Transverse colon (tissue), 4 donors: ENCODE data around the gene TMEM114.

- PRO-cap: no peak
- RAMPAGE, long total RNA, 4 experiments: start-site peak on the plus strand in 1 of 4 experiments, at chr16:4859876-4859928 at its widest, 5 reads per replicate
Measured at GRCh38 chr16:4859639-4860225, 12.5 kb downstream of the UBN1 start.

DNA sequence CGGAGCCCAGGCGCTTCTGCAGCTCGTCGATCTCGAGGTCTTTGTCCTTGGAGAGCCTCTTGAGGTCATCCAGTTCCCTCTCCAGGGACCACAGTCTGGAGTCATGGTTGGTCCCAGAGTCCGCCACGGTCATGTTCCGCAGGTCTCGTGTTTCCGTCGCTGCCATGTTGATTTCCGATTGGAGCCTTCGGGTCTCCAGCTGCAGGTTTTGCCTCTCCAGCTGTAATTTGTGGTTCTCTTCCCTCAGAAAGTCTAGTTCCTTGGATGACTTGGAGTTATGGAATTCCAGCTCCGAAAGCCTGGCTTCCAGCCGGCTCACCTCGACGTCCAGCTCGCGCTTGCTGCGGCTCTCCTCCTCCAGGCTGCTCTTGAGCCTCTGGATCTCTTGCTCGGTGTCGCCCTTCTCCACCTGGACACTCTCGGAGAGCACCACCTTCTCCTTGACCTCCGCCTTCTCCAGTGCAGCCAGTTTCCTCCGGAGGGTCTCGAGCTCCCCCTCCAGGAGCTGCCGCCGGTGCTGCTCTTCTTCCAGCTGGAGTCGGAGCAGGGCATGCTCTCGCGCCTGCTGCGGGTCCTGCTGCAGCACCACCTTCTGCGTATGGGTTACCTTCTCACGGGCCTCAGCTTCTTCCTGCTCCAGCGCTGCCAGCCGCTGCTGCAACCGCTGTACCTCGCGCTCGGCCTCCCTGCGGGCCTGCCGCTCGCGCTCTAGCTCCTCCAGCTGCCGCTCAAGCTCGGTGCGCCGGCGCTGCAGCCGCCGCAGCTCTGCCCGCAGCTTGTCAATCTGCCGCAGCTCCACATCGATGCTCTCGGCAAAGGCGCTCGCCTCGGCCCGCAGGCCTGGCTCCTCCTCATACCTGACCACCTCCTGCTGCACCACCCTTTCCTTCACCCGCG, 36.7 kb downstream of the UBN1 start:
- PRO-cap: no peak
- RAMPAGE, long total RNA, 4 experiments: start-site peak on the minus strand in 1 of 4 experiments, centred at position 714 of the sequence, 25 reads per replicate

- PRO-cap: unidirectional peak, plus-strand start at chr16:4936483
- RAMPAGE, long total RNA, 4 experiments: no peak in any of the 4 experiments
Measured at GRCh38 chr16:4935984-4936903, 704 bp downstream of the PPL start.

DNA sequence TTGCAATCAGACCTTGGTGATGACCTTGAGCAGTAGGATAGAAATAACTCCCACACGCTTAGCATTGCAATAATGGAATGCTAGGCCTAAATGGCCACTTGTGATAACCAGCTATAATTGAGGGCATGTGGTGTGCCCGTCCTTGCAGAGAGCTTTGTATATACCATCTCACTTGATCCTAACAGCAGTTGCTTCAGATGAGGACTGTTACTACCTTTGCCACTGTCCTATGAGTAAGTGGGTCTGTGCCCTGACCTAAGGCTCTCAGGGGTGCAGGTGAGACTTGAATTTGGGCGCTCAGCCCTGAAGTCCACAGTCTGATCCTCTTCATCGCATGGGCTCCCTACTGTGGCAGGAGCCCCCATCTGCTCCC, 30.8 kb downstream of the NAGPA start:
- PRO-cap: no peak
- RAMPAGE, long total RNA, 4 experiments: no peak in any of the 4 experiments

DNA sequence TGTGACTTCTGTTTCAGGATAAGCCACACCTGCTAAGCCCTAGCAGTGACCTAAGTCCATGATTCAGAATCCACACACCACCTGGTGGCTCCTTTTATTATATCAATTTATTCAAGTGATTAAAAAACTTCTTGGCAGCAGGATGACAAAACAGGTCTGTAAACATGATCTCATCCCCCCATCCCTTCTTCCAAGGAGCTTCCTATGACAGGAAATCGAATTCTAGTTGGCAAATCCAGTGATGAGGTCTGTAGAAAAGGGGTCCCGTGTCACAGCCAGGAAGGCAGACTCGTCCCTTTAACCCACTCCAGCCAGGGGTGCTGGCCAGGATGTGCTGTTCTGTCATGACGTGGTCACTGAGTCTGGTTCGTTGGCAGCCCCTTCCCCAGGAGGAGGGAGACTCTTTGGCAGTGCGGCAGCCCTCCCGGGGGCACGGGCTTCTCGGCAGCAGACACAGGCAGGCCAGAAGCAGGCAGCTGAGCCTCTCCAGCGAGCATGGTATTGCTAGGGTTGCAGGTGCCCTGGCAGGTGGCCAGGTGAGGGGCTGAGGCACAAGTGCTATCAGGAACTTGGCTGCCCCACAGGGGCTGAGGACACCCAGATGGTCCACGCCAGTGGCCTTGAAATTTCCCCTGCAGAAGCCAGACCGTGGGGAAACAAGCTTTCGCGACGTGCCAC, 8.8 kb downstream of the NAGPA start:
- PRO-cap: no peak
- RAMPAGE, long total RNA, 4 experiments: no peak in any of the 4 experiments

DNA sequence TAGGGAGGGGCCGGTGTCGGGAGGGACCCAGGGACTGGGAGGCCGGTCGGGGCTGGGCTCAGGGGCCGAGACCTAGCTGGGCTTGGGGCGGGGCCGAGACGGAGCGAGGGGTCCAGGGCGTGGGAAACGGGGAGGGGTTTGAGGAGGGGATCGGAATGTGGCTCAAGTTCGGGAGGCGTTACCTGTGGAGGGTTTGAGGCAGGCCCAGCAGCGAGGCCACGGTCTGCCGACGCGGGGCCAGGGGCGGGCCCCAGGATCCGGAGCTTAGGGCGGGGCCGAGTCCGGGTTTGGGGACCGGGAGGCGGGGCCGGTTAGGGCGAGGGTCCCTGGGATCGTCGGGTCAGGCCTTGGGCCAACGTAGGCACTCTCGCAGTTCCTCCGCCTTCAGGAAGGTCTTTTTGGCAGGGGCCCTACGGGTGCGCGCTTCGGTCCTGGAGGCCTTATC, 839 bp upstream of the EEF2KMT start:
- PRO-cap: unidirectional peak, plus-strand start at position 185 of the sequence
- RAMPAGE, long total RNA, 4 experiments: no peak in any of the 4 experiments

- PRO-cap: no peak
- RAMPAGE, long total RNA, 4 experiments: no peak in any of the 4 experiments
Measured at GRCh38 chr16:7332592-7332923, 1257.8 kb downstream of the TMEM114 start.

- PRO-cap: no peak
- RAMPAGE, long total RNA, 4 experiments: no peak in any of the 4 experiments
Measured at GRCh38 chr16:8110612-8111405, 479.5 kb downstream of the TMEM114 start.

DNA sequence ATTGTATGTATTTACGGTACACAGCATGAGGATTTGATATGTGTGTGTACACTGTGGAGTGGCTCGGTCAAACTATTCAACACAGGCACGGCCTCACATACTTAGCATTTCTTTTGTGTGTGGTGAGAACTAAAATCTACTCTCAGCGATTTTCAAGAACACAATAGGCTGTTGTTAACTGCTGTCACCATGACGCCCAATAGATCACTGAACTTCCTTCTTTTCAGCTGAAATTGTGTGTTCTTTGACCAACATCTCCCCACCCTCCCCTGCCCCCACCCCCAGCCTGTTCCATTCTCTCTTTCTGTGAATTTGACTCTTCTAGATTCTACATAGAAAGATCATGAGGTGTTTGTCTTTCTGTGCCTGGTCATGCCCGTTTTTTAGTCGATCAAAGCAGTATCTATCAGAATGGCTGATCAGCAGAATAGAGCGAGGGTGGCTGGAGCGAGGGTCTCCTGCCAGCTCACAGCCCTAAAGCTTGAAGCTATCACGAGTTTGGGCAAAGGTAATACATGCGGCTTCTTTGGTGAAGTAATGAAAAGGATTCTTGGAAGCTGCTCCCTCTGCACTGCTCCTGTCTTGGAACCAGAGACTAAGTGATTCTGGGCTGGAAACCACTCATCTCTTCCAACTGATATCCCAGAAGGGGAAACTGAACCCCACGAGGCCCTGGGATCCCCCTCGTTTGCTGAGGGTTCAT, 18.8 kb downstream of the TMEM114 start:
- PRO-cap: no peak
- RAMPAGE, long total RNA, 4 experiments: no peak in any of the 4 experiments

- PRO-cap: no peak
- RAMPAGE, long total RNA, 4 experiments: no peak in any of the 4 experiments
Measured at GRCh38 chr16:8590115-8590668, at the start of gene TMEM114. Gene TMEM114, minus strand, starts transcription at chr16:8590511.

GRCh38 chr16:8627006-8627468, 5.5 kb downstream of the METTL22 start:
- PRO-cap: no peak
- RAMPAGE, long total RNA, 4 experiments: no peak in any of the 4 experiments

GRCh38 chr16:8675172-8675619, 779 bp downstream of the ABAT start:
- PRO-cap: no peak
- RAMPAGE, long total RNA, 4 experiments: no peak in any of the 4 experiments

DNA sequence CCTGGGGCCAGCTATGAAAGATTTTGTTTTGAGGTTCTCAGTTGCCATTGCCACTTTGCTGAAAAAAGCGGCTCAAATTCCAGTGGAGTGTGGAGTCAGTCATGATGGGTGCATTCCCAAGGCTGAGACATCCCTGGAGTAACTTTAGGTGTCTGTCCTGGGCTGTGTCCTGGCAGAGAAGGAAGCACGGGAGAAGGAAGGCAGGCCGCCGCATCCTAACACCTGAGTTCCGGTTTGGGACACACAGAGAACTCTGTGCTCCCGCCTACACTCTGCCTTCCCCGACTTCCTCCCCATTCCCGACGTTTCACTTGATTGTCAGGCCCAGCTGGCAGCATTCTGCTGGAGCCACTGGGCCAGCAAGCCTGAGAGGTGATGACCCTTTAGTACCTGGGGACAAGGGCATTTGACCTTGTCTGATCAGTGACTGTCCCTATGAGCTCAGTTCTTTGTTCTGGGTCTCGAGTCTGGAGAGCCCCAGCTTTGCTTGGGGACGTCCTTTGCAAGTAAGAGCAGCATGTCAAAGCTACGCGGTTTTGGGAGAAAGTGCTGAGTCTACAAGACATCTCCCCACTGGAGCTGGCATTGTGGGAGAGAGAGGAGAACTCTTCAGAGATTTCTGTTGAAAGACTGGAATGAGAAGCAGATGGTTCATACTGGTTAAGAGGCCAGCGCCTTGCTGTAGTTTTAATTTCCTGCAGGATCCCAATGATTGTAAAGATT, 20.4 kb downstream of the ABAT start:
- PRO-cap: no peak
- RAMPAGE, long total RNA, 4 experiments: no peak in any of the 4 experiments

- PRO-cap: no peak
- RAMPAGE, long total RNA, 4 experiments: no peak in any of the 4 experiments
Measured at GRCh38 chr16:8836045-8836628, 32.7 kb downstream of the CARHSP1 start.

DNA sequence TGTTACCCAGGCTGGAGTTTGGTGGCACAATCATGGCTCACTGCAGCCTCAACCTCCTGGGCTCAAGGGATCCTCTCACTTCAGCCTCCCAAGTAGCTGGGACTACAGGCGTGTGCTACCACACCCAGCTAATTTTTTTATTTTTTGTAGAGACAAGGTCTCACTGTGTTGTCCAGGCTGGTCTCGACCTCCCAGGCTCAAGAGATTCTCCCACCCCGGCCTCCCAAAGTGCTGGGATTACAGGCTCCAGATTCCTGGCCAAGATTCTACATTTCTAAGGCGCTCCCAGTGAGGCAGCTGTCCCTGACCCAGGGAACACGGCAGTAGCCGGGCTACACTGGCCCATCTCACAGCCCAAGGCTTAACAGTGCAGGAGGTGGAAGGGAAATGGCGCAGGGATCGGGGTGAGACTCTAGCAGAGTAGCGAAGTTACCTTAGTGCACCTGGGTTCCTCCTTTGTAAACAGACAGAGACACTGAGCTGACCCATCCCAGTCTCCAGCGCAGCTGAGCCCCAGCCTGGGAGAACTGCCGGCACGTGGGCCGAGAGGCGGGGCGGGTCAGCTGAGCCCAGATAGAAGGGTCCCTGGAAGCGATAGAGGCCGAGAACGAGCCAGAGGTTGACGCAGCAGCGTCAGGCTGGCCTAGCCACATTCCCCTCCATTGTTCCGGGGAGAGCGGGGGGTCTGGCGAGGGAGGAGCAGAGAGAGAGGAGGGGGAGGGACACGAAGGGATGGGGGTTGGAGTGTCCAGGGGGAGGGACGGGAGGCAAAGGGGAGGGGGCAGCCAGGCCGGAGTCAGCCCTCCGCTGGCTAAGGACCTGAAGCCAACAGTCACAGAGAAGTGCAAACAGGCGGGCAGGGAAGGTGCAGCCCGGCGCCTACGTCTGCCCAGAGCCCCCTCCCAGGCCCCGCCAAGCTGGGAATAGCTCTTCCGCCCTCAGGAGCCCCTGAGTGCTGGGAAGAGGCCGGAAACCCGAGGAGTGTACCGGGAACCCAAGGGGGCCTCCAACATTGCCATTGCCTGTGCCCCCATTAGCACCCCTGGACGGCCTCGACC, 2.5 kb downstream of the CARHSP1 start:
- PRO-cap: bidirectional peak, plus-strand start at position 604 of the sequence, minus-strand start at position 529 of the sequence
- RAMPAGE, long total RNA, 4 experiments: no peak in any of the 4 experiments

DNA sequence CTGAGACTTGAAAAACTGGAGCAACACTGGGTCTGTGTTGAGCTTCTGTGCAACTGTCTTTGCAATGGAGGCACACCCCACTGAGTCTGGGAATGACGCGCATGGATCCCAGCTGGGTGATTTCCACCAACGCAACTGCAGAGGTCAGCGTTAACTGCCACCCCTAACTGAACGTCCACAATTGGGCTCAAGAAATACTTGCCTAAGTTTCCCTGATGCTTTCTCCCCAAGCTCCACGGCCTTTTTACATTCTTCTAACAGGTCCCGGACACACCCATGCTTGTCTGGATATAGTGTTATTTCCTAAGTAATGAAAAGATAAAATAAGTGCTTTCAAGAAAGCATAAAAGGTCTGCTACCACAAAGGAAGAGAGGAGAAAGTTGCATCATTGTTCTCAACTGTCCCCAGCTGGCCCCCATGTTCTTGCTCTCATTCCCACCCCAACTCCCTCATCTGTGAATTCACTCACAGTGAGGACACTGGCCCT, 14.7 kb downstream of the LITAFD start:
- PRO-cap: no peak
- RAMPAGE, long total RNA, 4 experiments: start-site peak on the minus strand in 1 of 4 experiments, centred at position 252 of the sequence, 24 reads per replicate

DNA sequence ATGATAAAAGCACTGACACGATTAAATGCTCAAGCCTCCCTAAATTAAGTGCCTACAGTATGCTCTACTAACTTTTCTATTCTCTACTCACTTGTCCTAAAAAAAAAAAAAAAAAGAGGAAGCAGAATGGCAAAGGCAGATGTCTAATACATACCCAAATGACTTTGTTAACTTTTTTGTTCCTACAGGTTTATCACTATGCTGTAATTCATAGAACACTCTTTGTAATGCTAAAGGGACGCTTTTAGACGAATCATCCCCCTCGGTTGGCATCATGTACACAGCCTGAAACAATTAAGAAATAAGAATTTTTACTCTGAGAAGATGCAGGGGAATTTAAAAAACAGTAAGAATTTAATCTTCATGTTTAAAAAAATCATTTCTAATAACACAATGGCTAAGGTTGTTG, 34.7 kb downstream of the LITAFD start:
- PRO-cap: no peak
- RAMPAGE, long total RNA, 4 experiments: start-site peak on the minus strand in 1 of 4 experiments, centred at position 243 of the sequence, 14 reads per replicate

GRCh38 chr16:9109172-9110328, 18.1 kb downstream of the HAPSTR1 start:
- PRO-cap: no peak
- RAMPAGE, long total RNA, 4 experiments: no peak in any of the 4 experiments

- PRO-cap: unidirectional peak, plus-strand start at chr16:9287187; unidirectional peak, plus-strand start at chr16:9287213
- RAMPAGE, long total RNA, 4 experiments: start-site peak on the plus strand in 4 of 4 experiments, at chr16:9287160-9287221 at its widest, 59 to 231 reads per replicate
Measured at GRCh38 chr16:9287081-9287718, 195.8 kb downstream of the HAPSTR1 start.

- PRO-cap: no peak
- RAMPAGE, long total RNA, 4 experiments: no peak in any of the 4 experiments
Measured at GRCh38 chr16:9369981-9370570, 278.6 kb downstream of the HAPSTR1 start.